AG09319 (cell line): Measurements from ENCODE around the gene FAM240C.

DNA sequence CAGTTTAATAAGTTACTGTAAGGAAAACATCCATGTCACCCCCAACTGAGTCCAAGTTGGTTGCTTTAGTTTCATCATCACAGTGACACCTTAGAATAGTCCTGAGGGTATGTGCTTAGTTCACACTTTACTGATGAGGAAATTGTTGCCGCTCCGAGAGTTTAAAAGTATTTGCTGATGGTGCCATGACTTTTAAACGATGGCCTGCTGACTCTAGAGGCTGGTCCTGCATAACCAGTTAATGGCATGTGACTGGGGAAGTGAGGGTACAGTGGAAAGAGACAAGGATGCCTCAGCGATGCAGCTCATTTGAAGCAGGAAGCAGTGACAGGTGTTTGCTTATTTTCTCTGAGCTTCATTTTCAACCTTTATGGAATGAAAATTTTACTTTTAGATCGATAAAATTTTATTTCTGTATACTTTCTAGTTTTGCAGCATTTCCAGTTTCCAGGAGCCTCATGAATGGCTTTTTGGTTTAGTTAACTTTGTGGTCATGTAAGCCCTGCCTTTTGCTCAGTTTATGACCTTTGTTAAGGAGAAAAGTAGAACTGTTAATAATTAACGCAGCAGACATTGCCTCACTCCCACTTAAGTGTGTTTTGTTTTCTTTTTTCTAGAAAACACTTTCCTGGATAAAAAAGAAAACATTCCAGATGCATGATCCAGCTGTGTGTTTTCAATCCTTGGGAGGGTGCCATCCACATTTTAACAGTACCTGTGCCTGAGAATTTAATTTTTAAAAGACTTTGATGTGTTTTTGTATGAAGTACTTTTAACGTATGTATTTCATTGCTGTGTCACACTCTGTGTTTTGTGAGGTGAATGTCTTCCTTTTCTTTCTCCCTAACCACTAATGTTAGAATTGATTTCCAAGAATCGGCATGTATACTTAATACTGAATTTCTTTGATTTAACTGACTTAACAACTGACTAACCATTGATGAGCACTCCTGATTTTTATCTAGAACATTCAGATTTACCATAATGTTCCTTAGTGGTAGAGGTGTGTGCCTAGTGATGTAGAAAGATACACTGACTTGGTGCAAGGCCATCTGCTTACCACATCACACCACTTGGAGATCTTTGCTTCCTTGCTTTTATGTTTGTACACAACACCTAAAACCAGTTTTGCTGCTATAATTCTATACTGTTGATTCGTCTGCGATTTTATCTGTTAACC lies 4.3 kb upstream of the FARP2 start:
- RRBS, result no CpG with 5 or more reads among the region's 10 CpGs

DNA sequence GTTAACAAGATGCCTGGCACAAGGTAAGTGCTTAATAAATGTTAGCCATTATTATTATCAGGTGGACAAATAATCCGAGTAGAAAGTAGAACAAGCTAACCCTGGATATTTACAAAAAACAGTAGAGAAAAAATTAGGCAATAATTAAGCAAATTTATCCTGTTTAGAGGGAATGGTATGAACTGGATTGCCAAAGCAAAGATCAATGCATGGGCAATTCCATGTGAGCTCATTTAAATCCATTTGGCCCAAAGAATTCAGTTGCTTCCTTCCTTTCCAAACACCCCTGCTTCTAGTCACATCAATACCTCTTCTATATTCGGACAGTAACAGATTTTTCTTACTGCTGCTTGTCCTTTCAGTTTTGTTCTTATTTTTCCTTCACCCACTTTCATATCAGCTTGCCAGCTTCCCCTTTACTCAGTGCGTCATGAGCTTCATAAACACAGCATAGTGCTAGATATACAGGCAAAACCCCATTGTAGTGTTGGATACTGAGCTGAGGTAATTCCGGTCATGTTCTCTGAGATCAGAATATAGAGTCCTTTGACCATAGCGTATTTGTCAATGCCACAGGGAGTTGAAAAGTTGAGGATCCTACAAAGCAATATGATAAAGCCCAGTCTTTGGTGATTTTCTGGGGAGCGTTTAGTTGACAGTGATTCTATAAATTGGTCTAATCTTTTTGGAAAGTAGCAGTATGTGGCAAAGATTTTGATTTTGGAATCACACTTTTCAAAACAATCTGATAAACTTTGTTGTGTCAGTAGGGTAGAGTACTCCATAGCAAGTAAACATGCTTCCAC lies 2.3 kb downstream of the FARP2 start:
- RRBS, result no CpG with 5 or more reads among the region's 6 CpGs

DNA sequence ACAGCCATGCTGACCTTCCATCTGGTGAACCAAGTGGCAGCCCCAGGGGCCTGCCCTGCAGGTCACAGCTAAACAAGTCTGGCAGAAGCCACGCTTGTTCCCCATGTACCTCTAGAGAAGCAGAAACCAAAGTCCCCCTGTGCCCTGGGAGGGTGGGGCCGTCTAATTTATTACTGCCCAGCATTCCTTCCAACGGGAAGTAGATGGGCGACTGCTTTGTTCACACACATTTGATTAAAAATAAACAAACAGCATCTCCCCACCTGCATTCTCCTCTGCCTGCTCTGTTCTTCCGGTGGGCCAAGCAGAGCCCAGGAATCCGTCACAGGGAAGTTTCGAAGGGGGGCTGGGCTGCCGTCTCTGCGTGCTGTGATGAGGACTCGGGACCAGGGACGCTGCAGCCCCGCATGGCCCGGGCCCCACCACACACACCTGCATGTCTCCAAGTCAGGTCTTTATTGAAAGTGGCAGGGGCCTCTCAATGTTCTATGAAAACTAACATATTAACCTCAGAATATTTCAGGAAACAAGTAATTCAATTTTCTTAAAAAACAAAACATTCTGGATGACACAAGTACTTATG lies 13.7 kb downstream of the STK25 start:
- RRBS, result no CpG with 5 or more reads among the region's 13 CpGs

DNA sequence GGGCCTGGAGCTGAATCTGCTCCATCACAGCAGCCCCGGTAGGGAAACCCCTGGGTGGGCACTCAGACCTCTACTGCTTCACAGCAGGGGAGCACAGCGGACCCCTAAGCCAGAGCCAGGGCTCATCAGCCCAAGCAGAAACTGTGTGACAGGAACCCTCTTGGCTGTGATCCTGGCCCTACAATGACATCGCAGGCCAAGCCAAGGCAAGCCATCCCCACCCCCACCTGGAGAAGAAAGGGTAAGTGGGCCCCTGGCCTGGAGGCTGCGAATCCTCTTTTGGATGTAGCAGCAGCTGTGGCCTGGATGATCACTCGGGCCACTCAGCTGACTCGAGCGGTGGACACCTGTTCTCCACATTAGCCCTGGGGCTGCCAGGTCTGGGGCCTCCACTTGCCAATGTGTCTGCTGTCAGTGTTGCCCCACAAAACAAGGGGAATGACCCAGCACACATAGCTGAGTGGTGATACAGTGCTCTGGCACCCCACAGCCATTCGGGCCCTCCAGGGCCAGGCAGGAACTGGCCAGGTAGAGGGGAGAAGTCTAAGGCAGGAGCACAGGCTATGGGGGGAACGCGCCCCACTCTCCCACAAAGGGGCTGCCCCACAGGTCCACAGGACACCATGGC lies 2.7 kb downstream of the STK25 start:
- RRBS, result no CpG with 5 or more reads among the region's 10 CpGs

DNA sequence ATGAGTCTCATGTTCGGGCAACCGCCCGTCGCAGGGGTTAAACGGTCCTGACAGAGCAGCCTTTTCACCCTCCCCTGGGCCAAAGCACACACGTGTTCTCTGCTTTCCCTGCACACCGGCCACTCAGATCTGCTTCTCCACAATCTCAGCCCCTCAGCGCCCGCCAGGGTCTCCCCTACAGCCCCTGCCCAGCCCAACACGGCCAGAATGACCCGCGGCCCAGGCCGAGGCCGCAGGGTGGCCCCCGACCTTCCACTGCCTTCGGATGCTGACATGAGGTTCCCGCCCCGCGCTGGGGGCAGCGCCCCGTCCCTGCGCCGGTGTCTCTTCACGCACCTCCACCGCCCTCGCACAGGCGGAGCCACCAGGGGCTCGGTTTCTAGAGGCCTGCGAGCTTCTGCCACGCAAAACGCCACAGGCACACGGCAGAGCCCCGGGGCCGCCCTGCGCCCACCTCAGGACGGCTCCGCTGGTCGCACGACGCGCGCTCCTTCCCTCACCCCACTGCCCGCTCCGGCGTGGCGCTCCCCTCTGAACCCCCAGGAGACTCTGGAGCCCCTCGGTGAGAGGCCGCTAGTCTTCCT lies 888 bp downstream of the STK25 start:
- RRBS, result 1% methylated on average over 12 of the region's 48 CpGs

DNA sequence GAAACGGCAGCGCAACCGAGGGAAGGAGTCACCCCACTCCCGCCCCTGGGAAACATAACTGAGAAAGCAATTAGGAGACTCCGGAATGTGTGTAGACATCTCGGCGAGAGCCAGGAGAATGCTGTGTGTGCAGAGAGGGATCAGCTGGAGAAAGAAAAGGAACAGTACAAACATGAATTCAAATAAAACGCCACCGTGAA lies 13.4 kb upstream of the BOK start:
- RRBS, result no CpG with 5 or more reads among the region's 9 CpGs

GRCh38 chr2:241559277-241559785 lies 786 bp downstream of the BOK start:
- RRBS, result 3% methylated on average over 18 of the region's 63 CpGs

- RRBS, result 7% methylated on average over 2 of the region's 21 CpGs
Measured at GRCh38 chr2:241560748-241561513, 2.4 kb downstream of the BOK start.

- RRBS, result 46% methylated on average over 3 of the region's 16 CpGs
Measured at GRCh38 chr2:241798078-241798702, 10.8 kb upstream of the NEU4 start.

DNA sequence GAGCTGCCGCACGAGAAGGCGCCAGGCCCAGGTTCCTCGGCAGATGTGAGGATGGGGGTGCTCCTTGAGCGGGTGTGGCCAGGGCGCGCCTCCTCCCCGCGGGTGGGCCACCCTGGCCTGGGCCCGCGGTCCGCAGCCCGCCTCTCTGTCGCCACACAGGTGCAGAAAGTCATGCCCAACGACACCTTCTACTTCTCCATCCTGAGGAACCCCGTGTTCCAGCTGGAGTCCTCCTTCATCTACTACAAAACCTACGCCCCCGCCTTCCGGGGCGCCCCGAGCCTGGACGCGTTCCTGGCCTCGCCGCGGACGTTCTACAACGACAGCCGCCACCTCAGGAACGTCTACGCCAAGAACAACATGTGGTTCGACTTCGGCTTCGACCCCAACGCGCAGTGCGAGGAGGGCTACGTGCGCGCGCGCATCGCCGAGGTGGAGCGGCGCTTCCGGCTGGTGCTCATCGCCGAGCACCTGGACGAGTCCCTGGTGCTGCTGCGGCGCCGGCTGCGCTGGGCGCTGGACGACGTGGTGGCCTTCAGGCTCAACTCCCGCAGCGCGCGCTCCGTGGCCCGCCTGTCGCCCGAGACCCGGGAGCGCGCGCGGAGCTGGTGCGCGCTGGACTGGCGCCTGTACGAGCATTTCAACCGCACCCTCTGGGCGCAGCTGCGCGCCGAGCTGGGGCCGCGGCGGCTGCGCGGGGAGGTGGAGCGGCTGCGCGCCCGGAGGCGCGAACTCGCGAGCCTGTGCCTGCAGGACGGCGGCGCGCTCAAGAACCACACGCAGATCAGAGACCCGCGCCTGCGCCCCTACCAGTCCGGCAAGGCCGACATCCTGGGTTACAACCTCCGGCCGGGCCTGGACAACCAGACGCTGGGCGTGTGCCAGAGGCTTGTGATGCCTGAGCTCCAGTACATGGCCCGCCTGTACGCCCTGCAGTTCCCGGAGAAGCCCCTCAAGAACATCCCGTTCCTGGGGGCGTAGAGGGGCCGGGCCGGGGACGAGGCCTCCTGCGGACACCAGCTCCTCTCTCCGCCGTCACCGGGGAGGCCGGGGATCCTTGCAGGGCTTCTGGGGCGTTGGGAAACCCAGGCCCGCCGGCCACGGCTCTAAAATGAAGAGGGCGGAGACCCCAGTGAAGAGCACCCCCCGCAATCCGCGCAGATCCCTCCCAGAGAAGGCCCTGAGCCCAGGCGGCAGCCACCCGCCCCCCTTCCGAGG lies 5.4 kb upstream of the NEU4 start:
- RRBS, result 2% methylated on average over 45 of the region's 130 CpGs

DNA sequence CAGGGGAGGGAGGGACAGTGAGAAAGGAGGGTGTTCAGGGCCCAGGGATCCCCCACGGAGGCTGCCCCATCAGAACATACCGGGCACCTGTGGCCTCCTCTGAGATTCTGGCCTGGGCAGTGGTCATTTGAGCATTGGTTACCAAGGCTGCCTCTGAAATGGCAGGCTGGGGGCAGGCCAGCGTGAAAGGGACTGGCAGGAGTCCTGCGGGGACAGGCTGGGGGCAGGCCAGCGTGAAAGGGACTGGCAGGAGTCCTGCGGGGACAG lies 1.5 kb downstream of the NEU4 start:
- RRBS, result no CpG with 5 or more reads among the region's 6 CpGs

DNA sequence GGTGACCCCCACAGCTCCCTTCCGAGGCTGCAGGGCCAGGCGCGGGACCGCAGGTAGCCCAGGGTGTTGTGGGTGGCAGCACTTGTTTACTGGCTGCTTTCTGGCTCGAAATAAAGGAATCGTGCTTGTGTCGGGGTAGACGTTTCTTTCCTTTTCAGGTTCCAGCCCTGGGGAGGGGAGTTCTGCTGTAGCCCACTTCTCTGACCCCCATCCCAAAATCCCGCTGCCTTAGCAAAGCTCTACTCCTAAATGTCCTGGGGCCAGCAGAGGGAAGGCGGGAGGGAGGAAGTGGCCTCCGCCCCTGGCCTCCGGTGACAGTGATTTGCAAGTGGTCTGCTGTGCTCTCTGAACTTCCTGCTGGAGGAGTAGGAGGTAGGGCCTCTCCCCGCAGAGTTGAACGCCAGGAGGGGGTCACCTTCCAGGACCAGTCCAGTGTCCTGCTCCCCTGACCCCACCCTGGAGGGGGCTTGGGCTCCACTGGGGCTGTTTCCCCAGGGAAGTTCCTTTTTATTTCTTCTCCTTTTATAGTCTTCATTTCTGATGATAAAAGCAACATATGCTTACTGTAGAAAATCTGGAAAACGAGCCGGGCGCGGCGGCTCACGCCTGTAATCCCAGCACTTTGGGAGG lies 8.4 kb downstream of the NEU4 start:
- RRBS, result no CpG with 5 or more reads among the region's 20 CpGs

DNA sequence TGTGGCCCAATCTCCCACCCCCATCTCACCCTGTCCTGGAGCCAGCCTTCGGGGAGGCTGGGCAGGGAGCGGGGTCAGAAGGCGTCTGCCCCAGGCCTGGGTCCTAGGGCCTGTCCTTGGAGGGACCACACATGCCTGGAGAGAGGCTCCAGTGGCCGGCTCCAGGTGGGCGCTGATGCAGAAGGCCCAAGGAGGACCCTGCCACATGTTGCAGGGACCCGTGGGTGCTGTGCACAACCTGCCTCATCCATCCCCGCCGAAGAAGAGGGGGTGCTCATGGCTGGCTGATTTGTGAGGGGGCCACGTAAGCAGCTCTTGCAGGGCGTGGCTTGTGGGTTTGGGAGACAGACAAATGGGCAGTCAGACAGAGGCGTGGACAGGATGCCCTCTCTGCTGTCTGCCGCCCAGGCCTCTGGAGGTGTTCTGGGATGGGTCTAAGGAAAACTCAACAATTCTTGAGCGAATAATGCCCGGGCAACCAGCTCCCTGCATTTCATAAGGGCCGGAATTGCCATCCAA lies 2.2 kb upstream of the RTP5 start:
- RRBS, result no CpG with 5 or more reads among the region's 15 CpGs

GRCh38 chr2:241881813-241882808 lies 12.6 kb downstream of the RTP5 start:
- RRBS, result no CpG with 5 or more reads among the region's 33 CpGs

- RRBS, result no CpG with 5 or more reads among the region's 9 CpGs
Measured at GRCh38 chr2:241882809-241883364, 13.4 kb downstream of the RTP5 start.

- RRBS, result no CpG with 5 or more reads among the region's 28 CpGs
Measured at GRCh38 chr2:241900145-241900865, at the start of gene FAM240C. Gene FAM240C (minus strand): TSS chr2:241900464.

DNA sequence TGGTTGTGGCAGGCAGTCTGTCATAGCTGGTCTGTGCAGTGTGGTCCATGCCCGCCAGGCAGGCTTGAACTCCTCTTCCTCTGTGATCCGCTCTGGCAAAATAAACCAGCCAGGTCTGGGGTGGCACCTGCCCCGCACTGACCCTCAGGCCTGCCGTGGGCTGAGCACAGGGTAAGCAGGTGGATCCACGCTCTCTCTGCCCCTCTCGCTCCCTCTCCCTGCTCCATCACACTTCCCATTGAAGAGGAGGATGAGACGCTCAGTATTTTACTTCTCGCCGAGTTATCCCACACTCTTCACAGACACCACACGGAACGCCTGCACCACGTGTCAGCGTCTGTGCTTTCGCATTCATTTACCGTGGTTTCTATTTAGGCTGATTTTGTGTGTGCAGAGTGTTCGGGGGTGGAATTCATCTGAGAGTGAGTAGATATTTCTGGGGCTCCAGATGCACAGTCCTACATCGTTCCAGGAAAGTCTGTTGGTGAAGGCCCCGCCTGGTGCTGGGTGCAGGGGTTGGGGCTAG lies 25.7 kb upstream of the FAM240C start:
- RRBS, result no CpG with 5 or more reads among the region's 18 CpGs

DNA sequence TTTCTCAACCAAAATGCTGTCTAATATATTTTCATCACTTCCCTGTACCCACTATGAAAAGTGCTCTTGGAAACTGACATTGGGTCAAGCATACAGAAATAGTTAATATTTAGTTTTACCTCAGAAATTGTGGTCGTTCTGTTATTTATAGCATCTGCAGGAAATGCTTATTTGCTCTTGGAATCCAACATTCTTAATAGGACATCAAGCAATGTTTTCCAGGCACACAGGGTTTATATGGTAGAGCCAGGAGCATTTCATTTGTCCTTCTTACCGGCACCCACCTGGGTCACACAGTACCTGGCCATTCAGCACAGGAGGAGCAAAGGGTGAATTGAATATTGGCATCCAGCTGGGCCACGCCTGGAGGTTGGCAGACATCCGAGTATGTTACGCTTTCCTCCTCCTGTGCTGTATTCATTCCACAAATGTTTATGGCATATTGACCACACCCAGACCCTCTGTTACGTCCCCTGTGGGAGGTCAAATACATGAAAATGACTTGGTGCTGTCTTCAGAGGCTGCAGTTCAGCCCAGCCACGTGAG lies 175.3 kb upstream of the FAM240C start:
- RRBS, result no CpG with 5 or more reads among the region's 7 CpGs